ENCODE measurements around the gene ARSL.

- PRO-cap, result no peak
Measured at GRCh38 chrX:19099-19298, 262.2 kb upstream of the PLCXD1 start.

DNA sequence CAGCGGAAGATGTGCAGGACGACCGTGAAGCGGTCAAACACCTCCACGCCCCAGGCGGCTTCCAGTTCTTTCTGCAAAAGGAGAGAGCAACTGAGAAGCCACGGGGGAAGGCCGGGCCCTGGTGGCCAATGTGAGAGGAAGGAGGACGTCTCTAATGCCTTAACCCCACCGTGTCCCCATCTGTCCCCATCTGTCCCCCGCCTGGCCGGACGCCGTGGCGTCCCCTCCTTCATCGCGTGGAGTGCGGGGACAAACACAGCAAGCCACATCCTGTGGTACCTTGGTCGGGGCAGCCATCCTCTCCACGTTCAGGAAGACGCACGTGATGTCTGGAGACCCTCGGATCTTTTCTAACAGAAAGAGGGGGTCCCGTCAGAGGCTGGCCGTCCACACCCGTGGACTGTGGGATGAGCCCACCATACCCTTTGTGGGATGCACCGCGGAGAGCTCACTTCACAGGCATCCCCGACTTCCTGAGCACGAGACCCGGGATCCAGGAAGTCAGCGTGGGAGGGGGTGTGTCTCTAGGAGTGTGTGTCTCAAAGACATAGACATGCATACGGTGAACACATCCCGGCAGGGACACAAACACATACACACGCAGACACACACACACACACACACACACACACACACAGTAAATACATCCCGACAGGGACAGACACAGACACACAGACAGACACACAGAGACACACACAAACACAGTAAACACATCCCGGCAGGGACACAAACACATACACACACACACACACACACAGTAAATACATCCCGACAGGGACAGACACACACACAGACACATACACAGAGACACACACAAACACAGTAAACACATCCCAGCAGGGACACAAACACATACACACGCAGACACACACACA is 3.4 kb downstream of the GTPBP6 start:
- PRO-cap, result no peak

DNA sequence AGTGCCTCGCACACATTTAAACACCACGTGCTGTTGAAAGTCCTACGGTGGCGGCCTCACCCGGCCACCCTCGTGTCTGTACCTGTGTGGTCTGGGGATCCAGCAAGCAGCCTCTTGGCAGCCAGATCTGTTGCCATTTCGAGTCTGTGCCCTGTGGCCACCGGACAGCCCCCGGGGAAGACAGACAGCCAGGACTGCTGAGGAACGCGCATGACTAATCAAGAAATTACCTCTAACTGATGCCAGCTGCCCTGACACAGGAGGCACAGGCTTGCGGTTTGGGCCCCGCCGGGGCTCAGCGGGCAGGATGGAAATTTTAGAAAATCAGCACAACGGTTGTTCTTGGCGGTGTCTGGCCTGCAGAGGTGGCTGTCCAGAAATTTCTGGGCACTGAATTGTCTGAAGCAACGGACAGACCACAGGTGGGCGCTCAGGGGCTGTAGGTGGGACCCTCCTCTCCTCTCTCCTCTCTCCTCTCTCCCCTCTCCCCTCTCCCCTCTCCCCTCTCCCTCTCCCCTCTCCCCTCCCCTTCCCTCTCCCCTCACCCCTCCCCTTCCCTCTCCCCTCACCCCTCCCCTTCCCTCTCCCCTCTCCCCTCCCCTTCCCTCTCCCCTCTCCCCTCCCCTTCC is 15.7 kb upstream of the ASMTL start:
- PRO-cap, result no peak

DNA sequence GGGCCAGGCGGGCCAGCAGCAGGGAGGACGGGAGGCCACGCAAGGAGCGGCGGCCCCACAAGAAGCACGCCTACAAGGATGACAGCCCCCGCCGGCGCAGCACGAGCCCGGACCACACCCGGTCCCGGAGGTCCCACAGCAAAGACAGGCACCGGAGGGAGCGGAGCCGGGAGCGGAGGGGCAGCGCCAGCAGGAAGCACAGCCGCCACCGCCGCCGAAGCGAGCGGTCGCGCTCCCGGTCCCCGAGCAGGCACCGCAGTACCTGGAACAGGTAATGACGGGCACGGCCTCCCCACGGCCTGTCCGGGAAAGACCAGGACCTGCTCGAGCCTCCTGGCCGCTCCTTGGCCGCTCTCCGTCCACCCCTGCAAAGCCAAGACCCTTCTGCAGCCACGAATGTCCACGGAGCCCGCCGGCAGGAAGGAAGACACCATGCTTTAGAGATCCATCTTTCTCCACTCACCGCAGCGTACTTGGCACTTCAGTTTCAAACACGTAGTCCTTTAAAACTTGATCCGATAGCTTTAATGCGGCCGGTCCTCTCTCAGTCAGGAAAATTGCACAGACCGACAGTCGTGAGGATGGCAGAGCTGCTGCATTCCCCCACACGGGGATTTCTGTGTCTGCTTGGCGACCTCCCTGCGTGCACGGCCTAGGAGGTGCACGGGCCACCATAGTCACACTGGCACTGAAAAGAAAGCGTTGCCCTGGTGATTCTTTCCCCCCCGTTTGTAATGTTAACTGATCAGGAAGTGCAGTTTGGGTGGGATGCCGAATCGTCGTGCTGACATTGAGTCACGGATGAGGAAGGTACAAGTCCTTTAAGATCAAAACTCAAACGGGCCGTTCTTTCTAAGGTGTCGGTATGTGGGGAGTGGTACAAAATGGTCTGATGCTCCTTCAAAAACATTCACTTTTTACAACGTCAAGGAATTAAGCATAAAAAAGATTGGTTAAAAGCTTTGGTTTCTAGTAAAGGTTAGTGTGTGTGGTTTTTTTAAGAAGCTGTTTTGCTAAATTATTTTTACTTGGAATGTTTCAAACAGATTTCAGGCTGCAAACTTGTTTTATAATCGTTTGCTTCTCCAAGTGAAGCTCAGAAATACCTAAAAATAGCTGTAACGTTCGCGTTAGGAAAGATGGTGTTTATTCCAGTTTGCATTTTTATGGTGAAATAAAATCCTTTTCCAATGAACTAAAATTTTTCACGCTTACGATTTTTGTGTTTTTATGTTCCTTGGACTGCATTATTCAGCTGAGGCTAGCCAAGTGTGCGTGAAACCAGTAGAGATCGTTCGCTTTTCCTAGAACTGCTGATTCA is 10.4 kb downstream of the AKAP17A start:
- PRO-cap, result no peak

GRCh38 chrX:2242860-2243386 is 257.9 kb downstream of the DHRSX start:
- PRO-cap, result no peak

GRCh38 chrX:2445457-2445822 is 55.3 kb downstream of the DHRSX start:
- PRO-cap, result no peak

DNA sequence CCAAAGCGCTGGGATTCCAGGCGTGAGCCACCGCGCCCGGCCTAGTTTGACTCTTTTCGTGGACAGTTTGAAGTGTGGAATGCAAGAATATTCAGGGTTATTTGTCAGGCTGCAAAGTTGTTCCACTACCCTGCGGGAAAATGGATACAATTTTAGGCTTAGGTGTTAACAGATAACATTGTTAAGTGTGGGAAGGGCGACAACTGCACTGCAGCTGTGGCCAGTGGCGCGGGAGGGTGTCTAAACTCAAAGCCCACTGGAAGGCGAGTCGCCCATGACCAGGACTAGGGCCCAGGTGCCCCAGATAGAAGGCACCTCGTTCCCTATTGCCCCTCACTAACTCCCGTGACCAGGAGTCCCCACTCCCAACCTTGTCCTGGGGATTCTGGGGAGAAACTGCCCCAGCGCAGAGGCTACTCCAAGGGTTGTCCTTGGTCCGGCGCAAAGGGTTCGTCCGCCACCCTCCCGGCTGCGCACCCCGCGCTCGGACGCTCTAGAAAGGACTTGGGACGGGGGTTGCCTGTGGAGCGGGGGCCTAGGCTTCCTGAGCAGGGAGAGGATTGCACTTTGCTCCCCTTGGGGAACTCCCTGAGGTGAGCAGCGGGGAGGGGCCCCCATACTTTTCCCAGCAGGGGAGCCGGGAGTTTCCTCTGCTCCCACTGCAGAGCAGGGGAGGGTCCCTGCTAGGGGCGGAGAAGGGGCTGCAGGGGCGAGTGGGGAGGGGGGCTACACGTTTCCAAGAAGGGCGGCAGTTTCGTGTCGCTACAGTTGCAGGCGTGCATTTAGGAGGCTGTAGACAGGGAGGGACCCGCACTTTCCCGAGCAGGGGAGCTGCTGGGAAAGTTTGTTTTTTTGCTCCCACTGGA is 902 bp upstream of the CD99 start:
- PRO-cap, result no peak

DNA sequence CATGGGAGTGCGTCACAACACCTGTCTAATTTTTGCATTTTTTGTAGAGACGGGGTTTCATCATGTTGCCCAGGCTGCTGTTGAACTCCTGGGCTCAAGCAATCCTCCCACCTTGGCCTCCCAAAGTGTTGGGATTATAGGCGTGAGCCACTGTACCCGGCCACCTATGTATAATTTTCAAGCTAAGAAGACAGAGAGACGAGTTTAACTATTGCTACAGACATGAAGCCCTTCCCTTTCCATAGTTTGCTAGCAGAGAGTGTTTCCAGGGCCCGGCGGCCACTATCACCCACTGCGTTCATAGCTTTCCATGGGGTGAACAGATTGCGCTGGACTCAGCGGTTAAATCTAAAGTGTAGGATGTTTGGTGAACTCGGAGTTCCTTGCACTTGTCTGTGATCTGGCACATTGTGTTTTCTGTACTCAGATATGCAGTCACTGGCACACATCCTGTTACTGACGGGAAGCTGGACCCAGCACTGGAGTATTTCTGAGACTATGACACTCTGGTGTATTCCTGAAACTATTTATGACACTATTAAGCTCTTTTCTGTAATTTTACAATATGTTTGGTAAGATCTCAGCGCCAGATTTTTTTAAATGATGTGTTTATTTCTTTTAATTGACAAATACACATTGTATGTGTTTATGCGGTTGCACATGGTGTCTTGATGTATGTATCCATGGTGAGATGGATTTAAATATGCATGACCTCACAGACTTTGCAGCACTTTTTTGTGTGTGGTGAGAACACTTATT is 13.9 kb downstream of the CD99 start:
- PRO-cap, result no peak

DNA sequence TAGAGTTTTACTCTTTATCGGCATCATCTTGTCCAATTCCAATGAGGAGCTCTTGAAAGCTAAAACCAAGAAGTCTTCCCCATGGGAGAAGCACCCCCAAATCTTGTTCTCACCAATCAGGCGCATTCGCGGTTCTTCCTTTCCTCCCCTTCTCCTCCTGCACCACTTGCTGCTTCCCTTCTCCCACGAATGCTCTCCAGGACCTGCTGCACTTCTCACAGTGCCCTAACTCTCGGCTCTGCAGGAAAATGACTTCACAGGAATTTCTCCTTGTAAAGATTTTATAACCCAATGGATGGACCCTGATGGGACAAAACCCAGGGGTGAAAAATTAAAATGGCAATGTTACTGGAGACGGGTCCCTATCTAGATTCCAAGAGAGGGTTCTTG is 39.0 kb downstream of the ARSD start:
- PRO-cap, result no peak

- PRO-cap, result no peak
Measured at GRCh38 chrX:2908422-2909025, 20.6 kb downstream of the ARSD start.

DNA sequence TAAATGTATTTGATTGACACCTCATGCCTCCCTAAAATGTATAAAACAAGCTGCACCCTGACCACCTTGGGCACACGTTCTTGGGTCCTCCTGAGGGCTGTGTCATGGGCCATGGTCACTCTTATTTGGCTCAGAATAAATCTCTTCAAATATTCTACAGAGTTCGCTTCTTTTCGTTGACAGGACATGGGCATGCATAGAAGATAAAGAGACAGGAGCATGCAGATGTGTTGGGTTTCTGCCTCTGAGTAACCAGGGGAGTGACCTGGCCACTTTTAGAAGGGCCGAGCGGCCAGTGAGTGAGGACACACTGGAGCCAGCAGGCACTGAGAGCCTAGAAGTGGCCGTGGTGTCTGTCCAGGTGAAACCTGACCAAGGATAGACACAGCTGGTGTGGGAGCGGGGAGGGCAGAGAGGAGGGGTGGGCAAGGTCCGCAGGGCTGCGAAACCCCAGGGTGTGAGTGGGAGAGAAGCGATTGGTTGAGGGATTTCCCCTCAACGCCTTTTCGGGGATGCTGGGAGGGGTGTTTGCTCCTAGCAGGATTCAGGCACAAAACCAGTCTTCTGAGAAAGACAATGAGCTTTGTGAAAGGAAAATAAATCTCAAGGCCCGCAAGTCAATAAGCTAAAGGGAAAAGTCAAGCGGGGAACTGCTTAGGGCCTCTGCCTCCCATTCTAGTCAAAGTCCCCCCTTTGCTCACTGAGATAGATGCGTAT is 1.9 kb downstream of the ARSL start:
- PRO-cap, result no peak

- PRO-cap, result no peak
Measured at GRCh38 chrX:2963792-2964903, at the start of gene ARSL. Gene ARSL (minus strand): TSS chrX:2964341.

DNA sequence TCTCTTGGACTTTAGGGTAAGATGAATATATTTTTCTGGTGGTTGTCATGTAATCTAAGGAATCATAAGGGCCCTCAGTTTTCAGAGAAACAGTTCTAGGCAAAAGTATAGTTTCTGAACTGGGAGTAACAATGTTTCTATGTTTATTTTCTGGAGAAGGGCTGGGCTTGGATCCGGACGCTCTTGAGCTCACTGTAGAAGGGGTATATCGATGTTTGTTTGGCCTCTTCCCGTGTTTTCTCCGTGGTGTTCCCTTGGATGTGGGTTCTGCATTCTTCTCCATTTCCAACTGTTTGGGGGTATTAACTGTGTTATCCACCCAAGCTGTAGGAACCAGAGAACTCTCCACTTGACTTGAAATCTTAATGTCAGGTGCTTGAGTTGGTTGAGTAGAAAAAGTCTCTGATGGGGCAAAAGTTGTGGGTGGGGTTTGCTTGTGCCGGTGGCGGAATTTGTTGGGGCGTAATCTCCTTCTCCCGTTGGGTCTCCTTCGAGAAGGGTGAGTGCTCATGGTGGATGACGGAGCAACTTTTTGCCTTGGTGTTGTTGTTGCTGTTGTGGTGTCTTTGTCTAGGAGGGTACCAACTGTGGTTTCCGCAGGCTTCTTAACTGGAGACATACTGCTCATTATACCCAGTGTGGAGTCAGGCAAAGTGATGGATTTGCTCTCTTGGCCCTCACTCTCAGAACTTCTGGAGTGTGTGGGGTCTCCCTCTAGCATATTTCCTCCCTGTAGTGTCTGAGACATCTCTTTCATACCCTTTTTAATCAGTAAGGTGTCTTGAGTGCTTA is 24.5 kb downstream of the MXRA5 start:
- PRO-cap, result no peak

DNA sequence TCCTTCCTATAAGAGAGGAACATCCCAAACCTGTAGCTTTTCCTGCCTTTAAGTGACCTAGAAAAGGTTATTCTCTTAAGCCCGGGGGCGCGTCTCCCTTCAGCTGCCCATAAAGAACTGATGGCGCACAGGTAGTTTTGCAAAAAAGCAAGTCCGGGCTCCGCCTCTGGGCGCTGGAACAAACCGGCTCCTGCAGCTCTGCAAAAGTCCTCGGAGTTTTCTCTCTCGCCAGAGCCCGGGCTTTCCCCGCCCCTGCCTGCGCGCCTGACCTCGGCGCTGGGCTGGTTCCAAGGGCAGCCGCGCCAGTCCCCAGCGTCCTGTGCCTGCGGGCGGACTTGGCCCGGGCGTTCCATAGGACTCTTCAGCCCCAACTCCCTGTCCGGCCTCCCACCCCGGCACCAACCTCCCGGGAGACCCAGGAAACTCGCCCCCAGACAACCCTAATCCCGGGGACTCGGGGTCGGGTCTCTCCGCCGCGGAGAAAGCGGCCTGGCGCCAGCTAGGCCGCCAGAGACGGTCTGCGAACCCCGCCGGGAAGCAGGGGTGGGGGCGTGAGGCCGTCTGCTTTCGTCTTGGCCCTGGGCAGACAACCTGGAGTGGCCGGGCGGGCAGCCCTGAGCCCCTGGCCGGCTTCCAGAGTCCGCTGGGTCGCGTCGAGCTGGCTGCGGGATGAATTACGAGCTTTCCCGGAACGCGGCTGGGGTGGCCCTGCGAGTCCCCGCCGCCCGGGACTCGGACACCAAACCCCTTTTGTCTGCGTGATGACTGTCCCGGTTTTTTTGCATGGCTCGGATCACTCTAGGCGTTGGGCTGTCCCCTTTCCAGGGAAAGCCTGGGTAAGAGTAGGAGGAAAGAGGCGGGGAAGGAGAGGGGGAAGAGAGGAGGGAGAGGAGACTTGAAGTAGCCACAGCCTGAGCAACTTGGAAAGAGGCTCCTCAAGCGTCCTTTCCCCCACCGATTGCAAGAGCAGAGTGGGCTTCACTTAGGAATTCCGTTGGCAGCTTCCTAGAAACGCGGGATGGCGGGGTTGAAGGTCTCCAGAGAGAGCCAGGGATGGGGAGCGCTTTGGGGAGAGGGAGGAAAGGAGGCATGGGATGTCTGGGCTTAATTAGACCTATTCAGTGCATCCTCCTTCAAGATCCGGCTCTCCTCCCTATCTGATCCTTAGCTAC is 907 bp downstream of the MXRA5 start:
- PRO-cap, result no peak

DNA sequence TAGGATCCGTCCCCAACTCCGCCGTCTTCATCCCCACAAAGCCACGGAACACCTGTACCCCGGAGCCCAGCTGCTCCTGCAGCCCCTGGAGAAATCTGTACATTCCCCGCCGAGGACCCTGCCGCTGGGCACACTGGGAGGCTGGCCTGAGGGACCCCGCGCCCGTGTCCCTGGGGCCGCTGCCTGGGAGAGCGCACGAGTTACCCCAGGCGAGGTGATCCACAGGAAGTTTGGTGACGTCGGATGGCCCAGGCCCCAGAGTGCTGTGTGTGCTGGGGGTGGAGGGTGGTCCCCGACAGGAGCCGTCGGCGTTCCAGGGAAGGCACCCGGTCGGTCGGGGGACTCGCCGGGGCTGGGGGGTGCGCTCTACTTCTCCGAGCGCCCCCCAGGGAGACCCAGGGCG is 129.3 kb upstream of the PRKX start:
- PRO-cap, result no peak

DNA sequence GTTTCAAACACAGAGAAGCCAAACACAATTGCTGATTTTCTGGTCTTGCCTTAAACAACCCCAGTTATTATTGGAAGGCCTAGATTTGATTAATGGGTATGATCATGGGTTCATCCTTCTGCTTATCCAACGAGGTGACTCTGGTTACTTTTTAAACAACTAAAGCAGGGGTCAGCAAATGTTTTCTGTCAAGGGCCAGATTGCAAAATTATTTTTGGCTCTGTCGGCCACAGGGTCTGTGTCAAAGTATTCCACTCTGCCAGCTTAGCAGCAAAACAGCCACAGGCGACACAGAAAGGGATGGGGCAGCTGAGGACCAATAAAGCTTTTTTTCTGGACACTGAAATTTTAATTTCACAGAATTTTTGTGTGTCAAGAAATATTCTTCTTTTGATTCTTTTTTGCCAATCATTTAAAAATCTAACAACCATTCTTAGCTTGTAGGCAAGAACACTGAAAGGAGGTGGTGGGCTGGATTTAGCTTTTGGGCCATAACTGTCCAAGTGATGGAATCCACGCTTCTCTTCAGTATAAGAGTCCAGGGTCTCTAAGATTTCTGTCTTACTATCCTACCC is 249.0 kb upstream of the STS start:
- PRO-cap, result no peak

- PRO-cap, result no peak
Measured at GRCh38 chrX:7109890-7110279, 37.6 kb upstream of the STS start.

DNA sequence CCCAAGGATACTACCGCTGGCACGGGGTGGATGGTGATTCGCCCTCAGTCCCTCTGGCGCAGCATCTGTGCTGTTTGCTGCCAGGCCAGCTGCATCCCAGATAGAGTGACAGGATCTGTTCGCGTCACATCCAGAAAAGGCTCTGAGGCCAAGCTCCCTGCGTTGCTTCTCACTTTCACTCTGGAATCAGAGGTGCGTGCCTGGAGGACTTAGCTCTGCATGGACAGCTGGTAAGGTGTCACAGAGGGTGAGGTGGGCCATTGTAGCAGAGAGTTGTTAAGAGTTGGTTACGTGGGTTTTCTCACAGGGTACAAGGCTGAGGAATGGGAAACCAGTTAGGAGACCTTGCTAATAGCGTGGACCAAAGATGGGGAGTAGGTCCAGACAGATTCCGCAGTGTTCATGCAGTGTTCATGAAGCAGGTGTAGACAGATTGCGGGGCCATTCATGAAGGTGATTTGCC is 95.5 kb downstream of the TBL1X start:
- PRO-cap, result no peak

- PRO-cap, result no peak
Measured at GRCh38 chrX:9644312-9644827, 121.3 kb downstream of the GPR143 start.

- PRO-cap, result no peak
Measured at GRCh38 chrX:9896307-9896745, 70.8 kb upstream of the CLDN34 start.

Data from sternocleidomastoid (tissue), 1 donor.